Measurements from ENCODE around the genes TKTL2, KLHL2 and SH3RF1.

DNA sequence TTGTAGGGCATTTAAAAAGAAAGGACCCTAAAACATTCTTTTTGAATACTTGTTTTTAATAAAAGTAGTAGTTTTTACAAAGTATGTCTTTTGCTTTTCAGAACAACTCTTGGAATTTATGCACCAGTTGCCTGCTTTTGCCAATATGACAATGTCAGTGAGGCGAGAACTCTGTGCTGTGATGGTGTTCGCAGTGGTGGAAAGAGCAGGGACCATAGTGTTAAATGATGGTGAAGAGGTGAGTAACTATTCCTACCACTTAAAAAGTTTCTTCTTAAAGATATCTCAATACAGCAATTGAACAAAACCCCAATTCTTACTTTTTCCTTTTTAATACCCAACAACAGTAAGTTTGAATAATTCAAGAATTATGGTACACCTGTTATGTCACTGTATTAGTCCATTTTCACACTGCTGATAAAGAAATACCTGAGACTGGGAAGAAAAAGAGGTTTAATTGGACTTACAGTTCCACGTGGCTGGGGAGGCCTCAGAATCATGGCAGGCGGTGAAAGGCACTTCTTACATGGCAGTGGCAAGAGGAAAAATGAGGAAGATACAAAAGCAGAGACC lies 219.5 kb downstream of the RAPGEF2 start:
- PRO-cap: no peak

GRCh38 chr4:159367081-159367561 lies 264.2 kb downstream of the RAPGEF2 start:
- PRO-cap: no peak

- PRO-cap: no peak
Observed at GRCh38 chr4:160365238-160365446, 1262.3 kb downstream of the RAPGEF2 start.

- PRO-cap: no peak
Observed at GRCh38 chr4:161149539-161149938, 1014.3 kb downstream of the FSTL5 start.

GRCh38 chr4:163330730-163331738 lies 1.4 kb downstream of the NPY1R start:
- PRO-cap: no peak

GRCh38 chr4:163382242-163382586 lies 38.5 kb downstream of the NPY5R start:
- PRO-cap: no peak

GRCh38 chr4:163473539-163474072 lies at the start of gene TKTL2:
TSS of gene TKTL2 (minus strand) at chr4:163473754.
- PRO-cap: no peak

DNA sequence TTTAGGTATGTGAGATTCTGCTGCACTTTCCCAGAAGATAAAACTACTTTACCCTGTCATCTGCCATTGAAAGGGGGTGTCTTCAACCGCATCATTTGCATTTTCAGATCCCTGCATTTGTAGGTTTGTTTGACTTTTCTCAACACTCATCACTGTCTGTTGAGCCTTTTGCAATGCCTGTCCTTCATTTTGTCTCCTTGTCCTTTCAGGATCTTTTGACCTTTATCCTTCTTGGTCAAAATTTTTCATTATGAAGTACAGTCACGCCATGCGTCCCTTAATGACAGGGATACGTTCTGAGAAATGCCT lies 103.6 kb downstream of the TMA16 start:
- PRO-cap: no peak

DNA sequence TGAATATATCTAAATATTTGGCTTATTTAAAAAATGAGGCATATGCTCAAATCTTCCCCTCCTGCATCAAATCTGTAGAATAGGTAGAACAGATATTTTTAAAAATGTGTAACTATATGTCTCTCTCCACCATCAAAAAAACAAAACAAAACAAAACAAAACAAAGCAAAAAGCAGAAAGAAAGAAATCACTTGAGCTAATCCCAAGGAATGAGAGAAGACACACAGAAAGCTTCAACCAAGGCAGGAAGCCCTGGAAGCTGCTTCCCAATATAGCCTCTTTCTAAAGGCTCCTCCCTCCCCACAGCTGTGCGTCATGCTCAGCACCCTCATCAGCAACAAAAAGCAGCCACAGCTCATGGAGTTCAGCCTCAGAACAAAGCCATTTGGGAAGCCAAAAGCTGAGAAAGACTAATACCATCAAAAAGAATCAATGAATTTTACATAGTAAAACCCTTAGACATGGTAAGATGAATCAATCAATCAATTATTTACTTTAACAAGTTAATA lies 131.6 kb downstream of the MARCHF1 start:
- PRO-cap: bidirectional peak, plus-strand start at position 340 of the sequence, minus-strand start at position 205 of the sequence

GRCh38 chr4:165207200-165208331 lies at the start of gene KLHL2:
TSS of gene KLHL2 (plus strand) at chr4:165207561.
- PRO-cap: bidirectional peak, plus-strand start at chr4:165207677, minus-strand start at chr4:165207605; bidirectional peak, plus-strand start at chr4:165207800, minus-strand start at chr4:165207912

DNA sequence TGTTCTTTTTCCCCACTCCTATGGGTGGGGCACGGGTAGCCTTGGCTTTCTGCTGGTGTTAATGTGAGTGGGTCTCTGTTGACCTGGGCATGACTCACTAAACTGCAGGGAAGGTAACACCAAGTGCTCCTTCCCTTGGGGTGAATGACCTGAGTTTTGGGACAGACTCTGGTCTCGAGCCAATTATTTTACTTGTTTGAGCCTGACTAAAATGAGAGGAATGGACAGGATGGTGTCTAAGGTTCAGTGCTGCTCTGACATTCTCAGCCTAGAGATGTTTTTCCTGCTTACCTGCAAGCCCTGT lies 14.6 kb downstream of the KLHL2 start:
- PRO-cap: no peak

GRCh38 chr4:165582119-165582381 lies 203.2 kb downstream of the CPE start:
- PRO-cap: no peak

DNA sequence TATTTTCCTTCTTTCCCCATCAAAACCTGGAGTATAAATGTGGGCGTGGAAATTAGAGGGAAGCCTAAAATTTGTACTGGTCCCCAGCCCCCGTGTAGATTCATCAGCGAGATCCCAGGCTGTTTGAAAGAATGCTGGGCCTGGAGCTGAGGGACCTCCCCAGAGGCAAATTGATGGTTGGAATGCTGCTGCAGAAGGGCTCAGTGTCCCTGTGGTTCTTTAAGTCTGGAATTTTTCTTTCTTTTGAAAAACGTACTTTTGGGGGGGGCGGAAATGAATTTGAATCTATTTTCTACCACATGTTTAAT lies 197.3 kb downstream of the CBR4 start:
- PRO-cap: no peak

- PRO-cap: no peak
Observed at GRCh38 chr4:168841175-168841729, 168.8 kb downstream of the CBR4 start.

- PRO-cap: no peak
Observed at GRCh38 chr4:168924657-168925241, 85.3 kb downstream of the CBR4 start.

DNA sequence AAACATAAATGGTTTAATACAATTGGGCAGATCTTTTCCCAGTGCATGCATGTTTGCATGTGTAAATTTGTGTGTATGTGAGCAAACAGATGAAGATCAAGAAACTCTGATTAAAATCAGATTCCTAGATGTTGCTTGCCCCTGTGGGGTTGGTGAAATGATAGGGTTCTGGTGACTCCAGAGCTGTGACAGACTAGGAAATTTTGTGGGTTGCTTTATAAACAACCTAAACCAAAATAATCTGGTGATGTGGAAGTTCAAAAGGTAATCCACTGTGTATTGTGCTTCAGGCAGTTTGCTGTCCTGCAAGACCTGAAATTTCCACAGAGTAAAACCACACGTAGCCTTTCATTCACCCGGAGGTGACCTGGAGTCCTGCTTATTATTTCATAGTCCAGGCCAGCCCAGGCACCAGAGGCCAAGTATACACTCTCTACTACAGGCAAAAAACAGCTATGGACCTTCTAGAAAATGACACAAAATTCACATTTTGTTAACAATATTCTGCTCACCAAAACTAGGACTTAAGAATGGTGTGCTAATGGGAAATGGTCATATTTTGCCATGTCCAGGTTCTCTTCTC lies 114.6 kb upstream of the CBR4 start:
- PRO-cap: no peak

- PRO-cap: no peak
Observed at GRCh38 chr4:169268634-169269727, 1.8 kb downstream of the SH3RF1 start.

GRCh38 chr4:169270725-169271459 lies at the start of gene SH3RF1:
TSS of gene SH3RF1 (minus strand) at chr4:169270956.
- PRO-cap: bidirectional peak, plus-strand start at chr4:169271126, minus-strand start at chr4:169270956; bidirectional peak, plus-strand start at chr4:169271299, minus-strand start at chr4:169271401

- PRO-cap: no peak
Observed at GRCh38 chr4:169314890-169315318, 44.1 kb upstream of the SH3RF1 start.

DNA sequence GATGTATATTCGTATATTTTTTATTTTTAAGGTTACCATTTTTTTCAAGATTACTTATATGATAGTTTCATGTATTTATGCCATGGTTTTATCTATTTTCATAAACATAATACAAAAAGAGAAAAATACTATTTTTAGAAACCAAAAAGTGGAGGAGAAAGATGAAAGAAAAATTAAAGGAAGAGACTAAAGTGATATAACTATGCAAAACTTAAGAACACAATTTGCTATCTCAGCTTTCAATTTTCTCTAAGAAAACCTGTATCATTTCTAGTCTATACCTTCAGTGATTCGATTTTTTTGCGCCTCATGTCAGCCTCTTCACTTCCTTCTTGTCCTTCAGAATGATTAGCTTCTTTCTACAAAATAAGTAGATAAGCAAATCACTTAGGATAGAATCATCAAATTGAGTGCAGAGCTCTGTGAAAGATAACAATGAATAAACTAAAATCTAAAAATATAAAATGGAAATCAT lies 104.9 kb downstream of the NEK1 start:
- PRO-cap: no peak